Epithelial cell of esophagus (primary cell): ENCODE measurements around the gene SHCBP1L.

- RRBS = no CpG with 5 or more reads among the region's 9 CpGs
These were observed 23.4 kb upstream of the ZNF648 start for GRCh38 chr1:182084903-182085366.

GRCh38 chr1:182145292-182145991 lies 83.9 kb upstream of the ZNF648 start:
- RRBS = no CpG with 5 or more reads among the region's 6 CpGs

DNA sequence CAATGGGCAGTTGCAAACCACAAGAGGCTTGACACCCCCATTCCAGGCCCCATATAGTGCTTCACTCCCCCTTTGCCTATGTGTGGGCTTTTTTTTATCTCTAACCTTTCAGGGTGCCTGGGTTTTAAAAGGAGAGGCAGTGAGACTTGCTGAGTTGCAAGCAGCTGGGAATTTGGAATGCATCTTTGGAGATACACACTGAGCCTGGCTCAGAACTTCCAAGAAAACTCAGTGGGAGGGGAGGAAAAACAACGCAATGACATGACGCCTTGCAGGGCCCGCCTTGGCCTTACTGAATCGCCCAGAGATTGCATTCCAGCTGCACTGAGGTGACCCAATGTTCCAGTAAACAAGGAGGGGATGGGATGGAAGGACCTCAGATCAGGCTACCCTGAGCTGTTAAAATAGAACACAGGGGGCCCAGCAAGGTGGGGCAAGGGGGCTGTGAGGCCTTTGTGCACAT lies 145.3 kb upstream of the ZNF648 start:
- RRBS = no CpG with 5 or more reads among the region's 4 CpGs

- RRBS = no CpG with 5 or more reads among the region's 4 CpGs
These were observed 99.9 kb downstream of the GLUL start for GRCh38 chr1:182291511-182292222.

DNA sequence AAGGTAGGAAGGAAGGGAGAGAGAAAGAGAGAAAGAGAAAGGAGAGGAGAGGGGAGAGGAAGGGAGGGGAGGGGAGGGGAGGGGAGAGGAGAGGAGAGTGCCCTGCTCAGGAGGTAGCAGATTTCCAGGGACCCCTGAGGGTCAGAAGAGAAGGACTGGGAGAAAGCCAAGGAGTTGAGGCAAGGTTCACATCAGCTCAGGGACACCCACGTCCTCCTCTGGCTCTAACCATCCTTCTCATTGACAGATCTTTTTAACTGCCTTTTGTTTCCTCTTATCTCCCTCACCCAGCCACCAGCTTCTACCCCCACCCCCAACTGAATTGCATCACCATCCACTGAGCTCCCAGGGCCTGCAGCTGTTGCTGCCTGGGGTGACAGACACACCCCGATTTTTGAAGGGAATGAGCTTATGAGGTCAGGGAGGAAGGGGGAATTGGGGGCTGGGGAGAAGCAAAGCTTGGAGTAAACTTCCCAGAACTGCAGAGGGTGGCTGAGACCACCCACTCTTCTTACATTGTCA lies 91.6 kb downstream of the GLUL start:
- RRBS = no CpG with 5 or more reads among the region's 2 CpGs

DNA sequence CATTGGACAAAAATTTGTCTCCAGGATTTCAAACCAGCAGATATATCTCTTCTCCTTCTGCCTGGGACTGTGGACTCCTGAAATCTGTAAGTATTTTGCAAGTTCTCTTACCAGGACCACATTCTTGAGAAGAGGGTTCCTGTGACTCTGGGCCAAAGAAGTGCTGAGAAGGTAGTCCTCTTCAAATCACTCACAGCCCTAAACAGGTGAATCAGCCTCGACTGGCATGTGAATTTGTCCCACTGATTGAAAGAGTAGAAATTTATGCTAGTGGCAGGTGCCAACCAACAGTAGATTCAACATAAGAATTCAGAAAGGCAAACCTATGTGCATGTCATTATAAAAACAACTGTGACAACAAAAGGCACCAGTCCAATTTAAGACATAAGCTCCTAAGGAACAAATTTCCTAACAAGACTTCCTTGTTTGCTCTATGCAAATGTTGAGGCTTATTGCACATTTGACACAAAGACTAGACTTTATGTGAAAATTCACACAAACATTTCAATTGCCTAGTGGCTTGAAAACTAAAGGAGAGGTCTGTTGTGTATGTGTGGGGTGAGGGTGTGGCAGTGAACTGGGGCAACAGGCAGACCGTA lies 74.2 kb downstream of the GLUL start:
- RRBS = no CpG with 5 or more reads among the region's 2 CpGs

- RRBS = no CpG with 5 or more reads among the region's 6 CpGs
These were observed 5.4 kb downstream of the GLUL start for GRCh38 chr1:182386127-182386670.

DNA sequence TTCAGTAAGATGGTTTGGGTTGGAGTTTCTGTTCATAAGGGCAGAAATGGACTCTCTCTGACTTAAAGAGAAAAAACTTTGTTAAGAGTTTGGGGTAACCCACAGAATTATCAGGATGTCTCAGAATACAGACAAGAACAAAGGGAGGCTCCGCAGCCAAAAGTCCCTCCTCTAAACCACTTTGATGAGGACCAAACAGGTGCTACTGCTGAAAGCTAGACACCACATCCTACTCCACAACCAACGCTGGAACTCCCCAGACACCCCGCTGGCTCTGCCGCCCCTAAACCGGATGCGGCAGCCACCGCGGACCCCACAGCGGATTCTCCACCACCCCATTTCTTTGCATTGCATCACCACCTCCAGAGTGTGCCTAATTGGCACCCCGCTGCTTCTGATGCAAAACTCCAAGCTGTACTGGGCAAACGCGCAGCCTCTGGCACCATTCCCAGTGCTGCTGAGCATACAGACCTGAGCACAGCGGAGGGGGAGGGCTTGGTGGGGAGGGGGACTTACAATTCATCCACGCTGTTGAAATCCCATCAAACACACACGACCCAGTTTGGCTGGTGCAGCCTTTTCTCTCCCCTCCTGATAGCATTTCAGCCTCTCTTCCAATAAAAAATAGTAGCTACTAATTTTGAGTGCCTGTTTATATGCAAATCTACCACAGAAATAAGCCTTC lies 11.9 kb upstream of the RGS16 start:
- RRBS = no CpG with 5 or more reads among the region's 15 CpGs

DNA sequence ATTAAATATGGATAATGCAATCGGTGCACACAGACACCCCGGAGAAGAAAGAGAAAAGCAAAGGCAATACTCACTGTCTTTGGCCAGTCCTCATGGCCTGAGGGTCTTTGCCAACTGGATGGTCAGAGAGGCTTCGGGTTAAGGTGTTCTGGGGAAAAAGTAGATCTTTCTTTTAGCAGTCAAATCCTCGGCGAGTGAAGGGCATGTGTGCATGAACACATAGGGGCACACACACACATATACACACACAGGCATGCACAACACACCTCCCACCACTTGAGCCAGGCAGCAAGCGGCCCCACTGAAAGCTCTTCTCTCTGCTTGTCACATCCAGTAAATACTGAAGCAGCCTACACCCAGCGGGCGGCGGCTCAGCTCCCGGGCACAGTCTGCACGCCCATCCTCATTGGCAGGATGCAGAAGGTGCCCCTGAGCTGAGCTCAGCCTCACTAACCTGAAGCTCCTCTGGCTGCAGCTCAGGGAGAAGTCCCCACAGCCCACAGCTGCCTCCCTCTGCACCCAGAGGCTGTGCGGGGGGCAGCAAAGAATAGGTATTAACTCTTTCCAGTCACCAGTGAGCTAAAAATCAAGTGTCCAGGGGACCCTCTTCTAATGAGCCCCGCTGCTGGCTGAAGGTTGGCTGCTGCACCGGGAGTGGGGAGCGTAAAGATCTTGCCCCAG lies 12.7 kb downstream of the RGS8 start:
- RRBS = no CpG with 5 or more reads among the region's 15 CpGs

- RRBS = no CpG with 5 or more reads among the region's 15 CpGs
These were observed 6.8 kb downstream of the DHX9 start for GRCh38 chr1:182845794-182846483.

GRCh38 chr1:182886585-182887813 lies 47.9 kb downstream of the DHX9 start:
- RRBS = no CpG with 5 or more reads among the region's 19 CpGs

DNA sequence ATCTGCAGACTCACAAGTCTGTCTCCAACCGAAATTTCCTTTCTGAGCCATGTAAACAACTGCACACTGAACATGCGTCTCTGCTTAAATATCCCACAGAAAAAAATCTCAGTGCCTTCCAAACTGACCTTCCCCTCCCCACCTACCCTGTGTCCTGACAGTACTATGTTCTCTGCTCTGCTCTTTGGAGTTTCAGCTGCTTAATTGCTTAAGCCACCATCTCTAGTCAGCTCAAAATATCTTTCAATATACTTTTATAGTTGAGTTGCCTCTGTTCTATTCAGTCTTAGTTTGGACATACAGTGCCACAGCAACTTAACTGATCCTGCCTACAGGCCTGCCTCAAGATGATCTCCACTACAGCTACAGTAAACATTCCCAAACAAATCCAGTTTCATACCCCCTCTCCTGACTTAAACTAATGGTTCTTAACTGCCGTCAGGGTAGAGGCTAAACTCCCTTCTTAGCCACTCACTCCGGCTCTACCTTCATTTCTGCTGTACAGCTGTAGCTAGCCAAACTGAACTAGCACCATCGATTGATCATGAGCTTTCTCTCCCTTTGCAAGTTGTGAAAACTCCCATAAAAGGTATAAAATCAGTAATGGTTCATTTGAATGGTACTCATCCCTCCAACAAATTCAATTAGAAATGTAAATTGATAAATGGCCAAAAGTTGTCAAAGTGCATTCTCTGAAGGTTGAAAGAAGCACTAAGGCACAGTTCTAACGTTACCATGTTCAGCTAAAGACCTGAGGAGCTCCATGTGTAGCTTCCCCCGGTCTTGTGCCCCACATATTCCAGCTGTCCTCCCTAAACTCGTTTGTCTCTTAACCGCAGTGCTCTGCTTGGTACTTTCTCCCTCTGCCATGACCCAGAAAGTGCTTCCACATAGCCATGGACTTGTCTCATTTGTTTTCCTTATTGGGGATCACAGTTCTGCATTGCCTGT lies 49.6 kb downstream of the DHX9 start:
- RRBS = no CpG with 5 or more reads among the region's 9 CpGs

DNA sequence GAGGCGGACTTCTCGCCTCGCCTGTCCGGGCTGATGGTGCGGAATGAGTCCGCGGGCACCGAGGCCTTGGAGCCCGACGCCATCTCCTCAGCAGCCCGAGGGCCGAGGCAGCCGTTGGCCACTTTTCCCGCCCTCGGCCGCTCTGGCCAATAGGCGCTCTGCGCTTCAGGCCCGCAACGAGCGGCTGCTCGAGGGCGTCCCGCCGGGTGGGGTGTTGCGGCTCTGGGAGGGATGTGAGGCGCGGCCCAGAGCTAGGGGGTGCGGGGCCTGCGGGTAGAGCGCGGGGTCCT lies at the start of gene SHCBP1L:
Gene SHCBP1L, minus strand, starts transcription at position 116 of the 290 bp plus-strand sequence.
- RRBS = no CpG with 5 or more reads among the region's 32 CpGs

DNA sequence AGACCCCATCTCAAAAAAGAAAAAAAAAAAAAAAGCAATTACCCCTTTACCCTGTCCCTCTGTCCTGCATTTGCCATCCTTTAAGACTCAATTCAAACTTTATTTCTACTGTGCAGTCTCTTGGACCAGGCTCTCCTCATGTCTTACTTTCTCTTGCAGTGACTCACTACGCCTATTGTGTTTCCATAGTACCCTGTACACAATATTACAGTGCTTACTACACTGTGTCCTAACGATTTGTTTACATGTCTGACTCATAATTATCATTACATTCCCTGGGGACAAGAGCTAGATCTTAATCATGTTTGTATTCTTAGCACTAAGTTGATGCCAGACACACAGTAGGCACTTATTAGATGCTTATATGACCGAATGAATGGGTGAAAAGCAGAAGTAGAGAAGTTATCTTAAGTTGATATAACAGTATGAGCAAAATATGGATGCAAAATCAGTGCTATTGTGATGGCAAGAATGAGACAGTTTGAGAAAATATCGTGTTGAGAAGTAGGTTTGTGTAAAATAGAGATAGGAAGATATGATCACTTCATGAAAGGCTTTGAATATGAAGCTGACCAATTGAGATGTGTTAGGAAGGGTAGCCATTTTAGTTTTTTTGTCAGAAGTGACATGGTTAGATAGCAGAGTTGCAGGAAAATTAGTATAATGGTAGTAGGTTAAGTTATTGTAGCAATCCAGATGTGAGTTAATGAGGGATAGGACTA lies 37.3 kb downstream of the LAMC1 start:
- RRBS = no CpG with 5 or more reads among the region's 4 CpGs

- RRBS = no CpG with 5 or more reads among the region's 2 CpGs
These were observed 82.0 kb downstream of the LAMC2 start for GRCh38 chr1:183267994-183268585.

- RRBS = no CpG with 5 or more reads among the region's 7 CpGs
These were observed 90.6 kb downstream of the NMNAT2 start for GRCh38 chr1:183327547-183328069.

DNA sequence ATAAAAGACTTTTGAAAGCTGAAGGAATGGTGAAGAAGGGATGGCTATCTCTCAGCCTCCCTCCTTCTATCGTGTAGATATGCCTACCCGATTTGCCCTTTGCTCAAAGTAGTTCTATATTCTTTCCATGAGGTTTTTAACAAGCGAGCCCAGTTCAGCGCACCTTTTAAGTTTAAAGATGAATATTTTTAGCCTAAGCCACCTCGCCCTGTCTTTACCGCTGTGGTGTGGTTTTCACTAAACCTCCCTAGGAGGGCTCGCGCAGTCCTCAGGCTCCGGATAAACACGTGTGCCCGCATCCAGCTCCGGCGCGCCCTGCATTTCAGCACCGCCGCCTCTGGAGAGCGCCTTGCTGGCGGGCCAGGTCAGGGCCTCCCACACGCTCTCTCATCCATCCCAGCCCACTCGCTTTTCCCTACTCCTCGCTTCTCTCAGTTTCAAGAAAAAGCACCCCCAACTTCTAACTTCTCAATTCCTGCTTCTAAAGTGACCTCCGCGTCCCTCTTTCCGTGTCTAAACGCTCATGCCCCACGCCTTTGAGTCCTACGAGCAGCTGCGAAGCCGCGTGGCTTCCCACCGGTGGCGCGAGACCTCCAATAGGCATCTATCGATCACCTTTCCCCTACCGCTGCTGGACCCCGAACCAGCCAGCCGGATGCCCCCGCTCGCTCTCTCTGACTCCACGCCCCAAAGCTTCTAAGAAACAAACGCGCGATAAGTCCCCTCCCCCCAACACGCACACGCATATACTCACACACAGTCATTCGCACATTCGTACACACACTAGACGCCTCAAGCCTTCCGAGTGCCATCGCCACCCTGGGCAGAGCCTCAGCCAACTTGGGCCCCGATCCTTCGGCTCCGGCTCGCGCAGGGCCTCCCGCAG lies 1.3 kb downstream of the NMNAT2 start:
- RRBS = 4% methylated on average over 7 of the region's 56 CpGs

DNA sequence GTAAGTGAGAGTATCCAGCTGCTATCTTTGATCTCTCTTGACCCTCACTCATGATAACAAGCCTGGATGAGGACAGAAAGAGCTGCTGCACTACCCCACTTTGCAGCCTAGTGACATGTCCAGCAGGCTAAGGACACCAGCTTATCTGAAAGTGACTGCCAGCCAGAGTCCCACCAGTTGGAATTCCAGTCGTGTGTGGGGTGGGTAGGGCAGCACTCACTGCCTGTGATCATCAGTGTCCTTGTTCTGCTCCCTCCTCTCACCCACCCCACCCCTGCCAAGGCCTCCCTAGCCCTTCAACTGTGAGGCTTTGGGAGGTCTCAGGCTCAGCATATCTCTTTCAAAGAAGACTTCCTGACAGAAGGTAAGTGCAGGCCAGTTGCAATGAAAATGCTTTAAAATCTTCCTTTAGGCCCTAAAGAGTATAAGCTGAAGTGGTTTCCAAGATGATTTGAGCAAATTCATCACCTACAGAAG lies 15.5 kb upstream of the NMNAT2 start:
- RRBS = no CpG with 5 or more reads among the region's 1 CpG